ENCODE measurements around a stretch of chr4.

DNA sequence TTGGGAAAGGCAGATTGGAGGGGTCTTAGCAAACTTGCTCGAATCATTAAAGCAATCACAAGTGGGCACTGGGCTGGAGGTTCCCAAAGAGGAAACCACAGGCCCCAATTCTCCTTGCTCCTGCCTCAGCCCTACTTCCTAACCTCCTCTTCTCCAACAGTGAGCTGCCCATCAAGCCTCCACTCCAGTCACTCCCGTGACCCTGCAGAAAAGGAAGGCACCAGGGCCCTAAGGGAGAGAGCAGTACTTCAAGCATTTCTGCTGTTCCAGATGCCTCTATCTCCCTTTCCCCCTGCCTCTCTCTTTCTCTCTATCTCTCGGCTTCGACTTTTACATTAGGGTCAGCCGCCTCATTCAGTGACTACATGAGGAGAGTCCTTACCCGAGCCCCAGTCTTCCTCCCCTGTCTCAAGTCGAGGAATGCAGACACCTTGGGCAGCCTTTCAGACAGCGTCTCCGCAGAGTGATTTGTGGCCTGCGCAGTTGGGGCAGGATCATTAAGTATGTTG is 311.9 kb upstream of the GATB start:
- PRO-cap, 3 experiments, result no peak in any of the 3 experiments
- RAMPAGE, long total RNA, 2 experiments, result no peak in any of the 2 experiments
- RRBS, result no CpG with 5 or more reads among the region's 10 CpGs

DNA sequence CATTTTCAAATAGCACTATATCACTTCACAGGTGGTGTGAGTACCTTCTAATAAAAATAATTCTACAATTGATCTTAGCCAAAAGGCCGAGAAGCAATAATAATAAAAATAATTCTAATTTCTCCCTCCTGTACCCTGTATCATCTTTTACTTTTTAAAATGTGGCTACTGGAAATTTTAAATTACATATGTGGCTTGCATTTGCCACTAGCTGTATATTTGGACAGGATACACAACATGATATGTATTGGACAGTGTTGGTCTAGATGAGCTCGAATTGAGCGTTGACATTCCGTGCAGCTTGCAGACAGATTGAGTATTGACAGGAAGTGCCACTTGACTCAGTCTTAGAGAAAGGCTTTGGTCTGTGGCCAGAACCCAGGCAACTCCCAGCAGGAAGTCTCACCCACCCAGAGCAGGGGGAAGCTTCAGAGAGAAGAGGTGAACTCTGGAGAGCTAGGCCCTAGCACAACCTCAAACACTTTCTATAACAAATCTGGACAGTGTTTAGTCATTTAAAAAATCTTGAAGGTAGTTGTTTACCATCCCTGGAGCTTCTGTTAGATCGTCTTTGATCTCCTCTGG is 280.6 kb downstream of the FBXW7 start:
- PRO-cap, 3 experiments, result no peak in any of the 3 experiments
- RAMPAGE, long total RNA, 2 experiments, result no peak in any of the 2 experiments
- RRBS, result no CpG with 5 or more reads among the region's 5 CpGs

DNA sequence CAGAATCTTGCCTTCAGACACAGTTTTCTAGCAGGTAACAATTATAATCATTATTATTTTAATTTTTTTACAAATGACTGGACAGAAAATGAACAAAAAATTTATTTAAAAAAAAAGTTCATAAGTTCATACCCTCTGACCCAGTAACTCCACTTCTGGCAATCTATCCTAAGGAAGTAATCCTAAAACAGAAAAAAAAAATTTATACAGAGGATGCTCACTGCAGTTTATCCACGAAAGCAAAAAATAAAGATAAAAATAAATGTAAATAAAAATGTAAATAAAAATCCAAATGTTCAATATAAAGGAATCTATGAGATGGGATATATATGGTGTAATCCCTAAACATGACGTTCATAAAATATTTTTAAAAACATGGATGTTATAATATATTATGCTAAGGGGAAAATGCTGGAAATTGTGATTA is 123.5 kb downstream of the FBXW7 start:
- PRO-cap, 3 experiments, result no peak in any of the 3 experiments
- RAMPAGE, long total RNA, 2 experiments, result no peak in any of the 2 experiments
- RRBS, result no CpG with 5 or more reads among the region's 2 CpGs

GRCh38 chr4:152462017-152462706 is 73.7 kb downstream of the FBXW7 start:
- PRO-cap, 3 experiments, result no peak in any of the 3 experiments
- RAMPAGE, long total RNA, 2 experiments, result no peak in any of the 2 experiments
- RRBS, result no CpG with 5 or more reads among the region's 5 CpGs

GRCh38 chr4:152590090-152590828 is 54.4 kb upstream of the FBXW7 start:
- PRO-cap, 3 experiments, result no peak in any of the 3 experiments
- RAMPAGE, long total RNA, 2 experiments, result no peak in any of the 2 experiments
- RRBS, result no CpG with 5 or more reads among the region's 4 CpGs

DNA sequence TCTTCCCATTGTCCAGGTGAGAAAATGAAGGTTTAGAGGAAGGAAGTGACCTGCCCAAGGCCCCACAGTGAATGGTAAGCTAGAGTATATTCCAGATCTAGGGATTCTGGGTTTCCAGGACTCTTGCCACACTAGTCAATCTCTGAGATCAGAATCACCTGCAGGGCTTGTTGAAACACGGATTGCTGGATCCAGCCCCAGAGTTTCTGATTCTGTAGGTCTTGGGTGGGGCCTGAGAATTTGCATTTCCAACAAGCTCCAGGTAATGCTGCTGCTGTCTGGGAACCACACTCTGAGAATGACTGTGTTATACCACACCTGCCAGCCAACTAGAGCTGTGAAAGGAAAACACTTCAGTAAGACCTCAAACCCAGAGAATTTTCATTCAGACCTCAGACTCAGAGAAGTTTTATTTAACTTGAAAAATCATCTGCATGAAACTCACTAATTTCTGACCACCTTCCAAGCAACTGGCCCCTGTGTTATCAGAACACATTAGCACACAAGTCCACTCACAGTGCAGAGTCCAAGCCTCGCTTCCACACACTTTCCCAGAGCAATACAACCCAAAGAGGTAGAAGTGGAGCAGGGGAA is 17.9 kb upstream of the TMEM154 start:
- PRO-cap, 3 experiments, result no peak in any of the 3 experiments
- RAMPAGE, long total RNA, 2 experiments, result no peak in any of the 2 experiments
- RRBS, result no CpG with 5 or more reads among the region's 2 CpGs

DNA sequence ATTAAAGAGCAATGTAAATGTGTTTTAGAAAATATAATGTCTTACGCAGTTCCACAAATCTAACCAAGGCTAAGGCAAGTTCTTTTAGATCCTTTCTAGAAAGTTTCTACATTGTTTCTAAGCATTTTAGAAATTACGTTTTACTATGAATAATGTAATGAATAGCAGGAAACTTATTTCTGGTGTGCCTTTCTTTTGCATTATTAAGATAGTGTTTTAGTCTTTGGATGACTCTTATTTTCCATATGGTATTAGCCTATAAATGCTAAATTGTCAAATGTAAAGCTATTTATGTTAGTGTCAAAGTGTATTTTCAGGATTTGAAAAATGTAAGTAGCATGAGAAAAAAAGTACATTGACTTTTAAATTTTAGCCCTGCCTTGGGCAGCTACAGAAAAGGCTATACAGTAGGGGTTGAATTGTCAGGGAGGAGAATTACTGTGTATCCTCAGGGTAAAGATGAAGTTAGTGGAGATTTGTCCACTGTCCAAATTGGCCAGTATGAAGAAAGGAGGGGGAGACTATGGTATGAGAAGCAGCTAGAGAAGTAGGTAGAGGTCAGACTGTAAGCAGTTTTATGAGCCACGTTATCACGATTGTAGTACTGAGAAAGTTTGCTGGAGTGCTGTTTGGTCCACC is 23.0 kb downstream of the ARFIP1 start:
- PRO-cap, 3 experiments, result no peak in any of the 3 experiments
- RAMPAGE, long total RNA, 2 experiments, result no peak in any of the 2 experiments
- RRBS, result no CpG with 5 or more reads among the region's 4 CpGs

GRCh38 chr4:152889814-152890394 is 46.2 kb upstream of the FHDC1 start:
- PRO-cap, 3 experiments, result no peak in any of the 3 experiments
- RAMPAGE, long total RNA, 2 experiments, result start-site peak on the plus strand in 1 of 2 experiments, at chr4:152889925-152890068 at its widest, 11 reads per replicate
- RRBS, result no CpG with 5 or more reads among the region's 3 CpGs

- PRO-cap, 3 experiments, result peak in 3 of 3 experiments; most common plus-strand start chr4:152937760 (in 2); most common minus-strand start chr4:152937680 (in 3)
- RAMPAGE, long total RNA, 2 experiments, result no peak in any of the 2 experiments
- RRBS, result 1% methylated on average over 37 of the region's 104 CpGs
Measured at GRCh38 chr4:152937082-152937951, 1.2 kb downstream of the FHDC1 start.

DNA sequence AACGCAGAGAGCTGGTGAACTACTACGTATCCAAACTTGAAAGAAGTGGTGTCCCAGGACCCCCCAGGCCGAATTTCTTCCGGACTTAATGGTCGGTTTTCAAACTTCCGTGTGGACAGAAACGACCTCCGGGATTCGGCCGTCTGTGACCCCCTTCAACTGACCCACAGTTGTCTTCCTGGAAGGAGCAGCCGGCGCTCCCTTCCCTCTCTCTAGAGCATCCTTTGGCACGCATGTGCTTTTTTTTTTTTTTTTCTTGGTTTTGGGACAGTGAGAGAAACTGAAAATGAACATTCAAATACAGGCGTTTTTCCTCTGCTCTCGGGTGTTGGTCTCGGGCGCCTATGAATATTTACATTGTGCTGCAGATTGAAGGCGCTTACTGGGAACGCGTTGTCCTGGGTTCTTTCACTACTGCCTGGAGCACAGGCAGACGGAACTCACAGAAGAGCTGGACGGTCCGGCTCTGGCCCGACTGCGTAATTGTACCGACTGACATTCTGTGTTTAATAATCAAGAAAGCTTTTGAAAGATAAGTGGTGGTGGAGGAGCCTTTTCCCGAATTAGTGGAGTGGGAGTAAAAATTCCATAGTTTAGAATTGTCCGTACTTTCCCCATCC is 1.9 kb downstream of the FHDC1 start:
- PRO-cap, 3 experiments, result peak in 2 of 3 experiments; most common plus-strand start position 432 of the sequence (in 1); most common minus-strand start position 226 of the sequence (in 1)
- RAMPAGE, long total RNA, 2 experiments, result start-site peak on the plus strand in 1 of 2 experiments, centred at position 93 of the sequence, 12 reads per replicate
- RRBS, result under 1% methylated on average over 6 of the region's 28 CpGs

- PRO-cap, 3 experiments, result no peak in any of the 3 experiments
- RAMPAGE, long total RNA, 2 experiments, result no peak in any of the 2 experiments
- RRBS, result no CpG with 5 or more reads among the region's 14 CpGs
Measured at GRCh38 chr4:152995906-152996657, 60.0 kb downstream of the FHDC1 start.

GRCh38 chr4:153067418-153067721 is 131.2 kb downstream of the FHDC1 start:
- PRO-cap, 3 experiments, result no peak in any of the 3 experiments
- RAMPAGE, long total RNA, 2 experiments, result no peak in any of the 2 experiments

- PRO-cap, 3 experiments, result no peak in any of the 3 experiments
- RAMPAGE, long total RNA, 2 experiments, result no peak in any of the 2 experiments
- RRBS, result no CpG with 5 or more reads among the region's 16 CpGs
Measured at GRCh38 chr4:153114651-153115506, 89.4 kb upstream of the TRIM2 start.

GRCh38 chr4:153152793-153154034 is 51.0 kb upstream of the TRIM2 start:
- PRO-cap, 3 experiments, result peak in 3 of 3 experiments; most common plus-strand start chr4:153153471 (in 3); most common minus-strand start chr4:153153425 (in 2)
- RAMPAGE, long total RNA, 2 experiments, result no peak in any of the 2 experiments
- RRBS, result 1% methylated on average over 24 of the region's 88 CpGs

DNA sequence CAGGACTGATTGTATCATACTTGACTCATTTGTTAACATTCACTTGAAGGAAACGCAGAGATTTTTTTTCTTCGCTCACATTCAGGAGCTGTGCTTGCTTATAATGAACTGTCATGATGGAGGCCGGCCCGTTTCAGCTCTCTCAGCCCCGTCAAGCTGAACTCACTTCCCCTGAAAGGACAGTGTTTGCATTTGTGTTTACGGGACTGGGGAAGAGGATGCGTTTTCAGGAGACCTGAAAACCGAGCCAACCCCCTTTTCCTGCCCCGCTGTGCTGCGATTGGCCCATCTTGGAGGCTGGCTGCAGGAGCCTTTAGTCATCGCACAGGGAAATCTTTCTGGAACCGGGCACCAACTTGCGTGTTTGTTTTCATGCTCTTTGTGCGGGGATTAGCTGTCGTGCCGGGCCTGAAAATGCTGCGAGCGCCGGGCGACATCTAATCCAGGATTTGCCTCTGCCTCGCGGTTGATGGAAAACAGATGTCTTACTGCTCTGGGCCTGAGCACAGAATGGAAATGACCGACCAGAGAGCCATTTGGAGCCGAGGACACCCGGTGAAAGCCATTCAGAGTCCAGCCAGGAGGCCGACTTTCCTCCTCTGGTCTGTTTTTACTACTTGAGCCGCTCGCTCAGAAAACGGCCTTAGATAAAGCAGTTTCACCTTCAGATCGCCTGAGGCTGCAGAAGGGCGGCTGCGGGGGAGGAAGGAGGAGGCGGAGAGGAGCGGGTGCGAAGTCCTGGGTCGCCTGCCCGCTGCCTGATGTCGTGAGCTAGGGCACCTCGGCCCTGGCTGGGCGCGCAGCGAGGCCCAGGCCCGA is 18.1 kb downstream of the TRIM2 start:
- PRO-cap, 3 experiments, result peak in 3 of 3 experiments; most common plus-strand start position 330 of the sequence (in 3); most common minus-strand start position 208 of the sequence (in 1)
- RAMPAGE, long total RNA, 2 experiments, result start-site peak on the plus strand in 2 of 2 experiments, centred at positions 320 to 332 of the sequence, 38 to 51 reads per replicate
- RRBS, result 2% methylated on average over 8 of the region's 43 CpGs

GRCh38 chr4:153242268-153243000 is 38.2 kb downstream of the TRIM2 start:
- PRO-cap, 3 experiments, result no peak in any of the 3 experiments
- RAMPAGE, long total RNA, 2 experiments, result no peak in any of the 2 experiments
- RRBS, result no CpG with 5 or more reads among the region's 10 CpGs

GRCh38 chr4:153344824-153345792 is 620 bp downstream of the MND1 start:
- PRO-cap, 3 experiments, result peak in 3 of 3 experiments; most common plus-strand start chr4:153345195 (in 2); most common minus-strand start chr4:153345006 (in 2)
- RAMPAGE, long total RNA, 2 experiments, result no peak in any of the 2 experiments
- RRBS, result 1% methylated on average over 16 of the region's 67 CpGs

GRCh38 chr4:153433113-153433541 is 33.0 kb upstream of the TMEM131L start:
- PRO-cap, 3 experiments, result no peak in any of the 3 experiments
- RAMPAGE, long total RNA, 2 experiments, result no peak in any of the 2 experiments
- RRBS, result no CpG with 5 or more reads among the region's 9 CpGs

GRCh38 chr4:153467150-153467688 is 1.1 kb downstream of the TMEM131L start:
- PRO-cap, 3 experiments, result peak in 2 of 3 experiments; most common plus-strand start chr4:153467527 (in 1); most common minus-strand start chr4:153467400 (in 1)
- RAMPAGE, long total RNA, 2 experiments, result no peak in any of the 2 experiments
- RRBS, result under 1% methylated on average over 6 of the region's 26 CpGs

DNA sequence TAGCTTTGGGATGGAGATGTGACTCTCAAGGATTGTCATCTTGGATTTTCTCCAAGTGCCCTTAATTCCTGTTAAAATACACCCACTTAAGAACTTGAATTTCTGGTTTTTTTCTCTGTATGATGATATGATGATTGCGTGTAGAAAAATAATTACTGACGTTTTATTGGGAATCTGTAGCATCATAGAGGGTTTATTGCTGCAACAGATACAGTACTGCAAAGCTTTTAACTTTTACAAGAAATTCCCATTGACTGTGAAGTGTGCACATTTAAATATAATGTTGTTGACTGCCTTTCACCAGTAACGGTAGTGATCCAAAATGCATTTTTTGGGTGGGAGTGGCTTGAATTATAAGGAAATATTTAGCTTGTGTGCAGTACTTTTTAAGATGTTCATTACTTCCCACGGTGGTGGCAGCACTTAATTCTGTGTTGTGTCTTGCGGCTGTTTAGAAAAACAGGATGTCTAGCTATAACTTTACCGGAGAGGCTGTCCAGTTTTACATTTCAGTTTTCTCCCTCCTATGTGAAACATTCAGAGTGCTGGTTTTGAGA is 1.6 kb downstream of the TMEM131L start:
- PRO-cap, 3 experiments, result no peak in any of the 3 experiments
- RAMPAGE, long total RNA, 2 experiments, result no peak in any of the 2 experiments
- RRBS, result no CpG with 5 or more reads among the region's 6 CpGs

Data from testis (tissue), 5 donors.